ENCODE results near the genes LGALS14 and LEUTX.

GRCh38 chr19:39380218-39381374, 10.3 kb downstream of the PAF1 start:
- RRBS = no CpG with 5 or more reads among the region's 18 CpGs

GRCh38 chr19:39387148-39387684, 3.7 kb downstream of the PAF1 start:
- RRBS = no CpG with 5 or more reads among the region's 1 CpG

DNA sequence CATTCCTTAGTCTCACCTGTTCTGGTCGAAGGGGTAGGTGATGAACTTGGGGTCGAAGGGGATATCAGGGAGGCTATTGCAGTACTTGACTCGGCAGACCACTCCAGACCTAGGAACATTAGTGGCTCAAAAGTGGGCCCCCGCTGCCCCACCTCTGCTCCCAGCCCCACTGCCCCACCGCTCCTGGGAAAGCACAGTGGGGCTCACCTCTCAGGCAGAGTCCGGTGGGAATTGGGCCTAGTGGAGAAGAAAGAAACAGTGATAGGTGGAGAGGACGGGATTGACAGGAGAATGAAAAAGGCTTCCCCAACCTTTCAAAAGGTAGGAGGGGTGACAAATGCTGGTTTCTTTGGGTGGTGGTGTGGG, 870 bp downstream of the PAF1 start:
- RRBS = no CpG with 5 or more reads among the region's 7 CpGs

DNA sequence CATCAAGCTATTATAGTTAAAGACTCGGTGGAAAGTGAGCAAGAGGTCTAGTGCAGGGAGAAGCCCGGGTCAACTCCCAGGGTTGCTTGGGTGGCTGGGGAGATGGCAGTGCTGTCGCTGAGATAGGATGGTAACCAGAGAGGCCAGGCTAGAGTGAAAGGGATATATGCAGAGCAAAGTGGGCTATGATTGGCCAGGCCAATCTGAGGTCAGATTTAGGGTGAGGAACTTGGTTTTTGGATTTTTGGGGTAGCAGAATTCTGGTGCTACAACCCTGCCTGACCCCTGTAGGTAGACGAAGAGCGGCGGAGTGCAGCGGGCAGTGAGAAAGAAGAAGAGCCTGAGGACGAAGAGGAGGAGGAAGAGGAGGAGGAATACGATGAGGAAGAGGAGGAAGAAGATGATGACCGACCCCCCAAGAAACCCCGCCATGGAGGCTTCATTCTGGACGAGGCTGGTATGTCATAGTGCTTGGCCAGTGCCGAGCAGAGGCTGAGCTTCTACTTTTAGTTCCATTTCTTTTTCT, 7.7 kb downstream of the SUPT5H start:
- RRBS = no CpG with 5 or more reads among the region's 13 CpGs

- RRBS = no CpG with 5 or more reads among the region's 6 CpGs
Measured at GRCh38 chr19:39520105-39520630, 5.2 kb downstream of the SELENOV start.

GRCh38 chr19:39558454-39559059, 18.6 kb upstream of the EID2 start:
- RRBS = no CpG with 5 or more reads among the region's 7 CpGs

DNA sequence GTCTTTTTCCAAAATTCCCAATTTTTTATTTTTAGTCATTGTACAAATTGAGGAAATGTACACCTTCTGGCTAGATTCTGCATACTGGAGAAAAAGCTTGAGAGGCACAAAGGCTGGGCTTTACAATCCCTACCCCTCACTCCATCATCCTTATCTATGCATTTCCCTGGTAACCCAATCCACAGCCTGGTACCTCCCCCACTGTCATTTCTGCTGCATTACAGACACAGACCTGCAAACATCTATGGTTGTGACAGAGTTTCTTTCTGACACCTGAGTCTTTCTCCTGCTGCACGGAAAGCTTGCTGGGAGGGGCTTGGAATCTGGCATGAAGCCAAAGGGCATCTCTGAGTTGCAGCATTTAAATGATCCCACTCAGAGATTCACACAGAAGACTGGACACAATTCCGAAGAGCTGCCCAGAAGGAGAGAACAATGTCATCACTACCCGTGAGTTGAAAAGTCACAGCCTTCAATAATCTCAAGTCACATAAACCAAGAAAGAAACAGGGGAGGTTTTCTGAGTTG, at the start of gene LGALS14:
TSS of gene LGALS14 (plus strand) at position 388 of the 528 bp plus-strand sequence.
- RRBS = no CpG with 5 or more reads among the region's 3 CpGs

DNA sequence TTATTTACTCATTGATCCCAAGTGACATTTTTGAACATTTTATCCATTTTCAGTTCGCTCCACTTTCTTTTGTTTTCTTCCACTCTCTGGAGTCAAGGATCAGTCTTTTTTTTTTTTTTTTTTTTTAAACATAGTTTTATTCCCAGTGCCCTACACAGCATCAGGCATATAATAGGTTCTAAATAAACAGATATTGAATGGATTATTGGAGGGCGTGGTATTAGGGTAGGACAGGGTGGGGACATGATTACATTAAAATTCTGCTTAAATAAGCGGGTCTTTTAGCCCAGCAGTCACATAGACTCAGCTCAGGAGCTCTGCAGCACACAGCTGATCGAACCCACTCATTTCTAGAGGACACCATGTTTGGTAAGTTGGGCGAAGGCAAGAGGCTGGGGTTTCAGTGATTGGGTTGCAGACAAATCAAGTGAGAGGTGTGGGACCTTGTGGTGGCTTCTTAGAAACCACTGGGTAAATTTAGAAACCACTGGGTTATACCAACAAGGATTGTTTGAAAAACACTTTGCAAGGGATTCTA, at the start of gene LEUTX:
TSS of gene LEUTX (plus strand) at position 296 of the 538 bp plus-strand sequence.
- RRBS = no CpG with 5 or more reads among the region's 5 CpGs

GRCh38 chr19:39872078-39872814, 26.1 kb upstream of the FBL start:
- RRBS = 74% methylated on average over 6 of the region's 41 CpGs

DNA sequence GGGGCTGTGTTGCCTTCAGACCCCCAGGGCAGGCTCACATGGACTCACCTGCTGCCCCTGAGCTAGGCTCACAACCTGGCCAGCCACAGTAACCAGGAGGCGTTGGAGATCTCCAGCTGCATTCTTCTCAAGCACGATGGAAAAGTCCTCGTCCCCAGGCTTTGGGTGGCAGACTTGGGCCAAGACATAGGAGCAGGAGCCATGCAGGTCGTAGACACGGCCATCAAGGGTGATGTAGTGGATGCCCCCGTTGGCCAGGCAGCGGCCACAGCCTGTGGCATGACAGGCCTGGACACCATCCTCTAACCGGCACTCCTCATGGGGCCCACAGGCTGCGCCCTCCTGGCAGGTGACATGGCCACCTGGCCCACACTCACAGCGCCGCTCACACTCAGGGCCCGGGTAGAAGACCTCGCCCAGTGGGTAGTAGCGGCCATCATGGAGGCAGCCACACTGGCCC, 27.0 kb upstream of the FBL start:
- RRBS = 91% methylated on average over 5 of the region's 14 CpGs

GRCh38 chr19:39877333-39878033, 31.3 kb upstream of the FBL start:
- RRBS = no CpG with 5 or more reads among the region's 21 CpGs

DNA sequence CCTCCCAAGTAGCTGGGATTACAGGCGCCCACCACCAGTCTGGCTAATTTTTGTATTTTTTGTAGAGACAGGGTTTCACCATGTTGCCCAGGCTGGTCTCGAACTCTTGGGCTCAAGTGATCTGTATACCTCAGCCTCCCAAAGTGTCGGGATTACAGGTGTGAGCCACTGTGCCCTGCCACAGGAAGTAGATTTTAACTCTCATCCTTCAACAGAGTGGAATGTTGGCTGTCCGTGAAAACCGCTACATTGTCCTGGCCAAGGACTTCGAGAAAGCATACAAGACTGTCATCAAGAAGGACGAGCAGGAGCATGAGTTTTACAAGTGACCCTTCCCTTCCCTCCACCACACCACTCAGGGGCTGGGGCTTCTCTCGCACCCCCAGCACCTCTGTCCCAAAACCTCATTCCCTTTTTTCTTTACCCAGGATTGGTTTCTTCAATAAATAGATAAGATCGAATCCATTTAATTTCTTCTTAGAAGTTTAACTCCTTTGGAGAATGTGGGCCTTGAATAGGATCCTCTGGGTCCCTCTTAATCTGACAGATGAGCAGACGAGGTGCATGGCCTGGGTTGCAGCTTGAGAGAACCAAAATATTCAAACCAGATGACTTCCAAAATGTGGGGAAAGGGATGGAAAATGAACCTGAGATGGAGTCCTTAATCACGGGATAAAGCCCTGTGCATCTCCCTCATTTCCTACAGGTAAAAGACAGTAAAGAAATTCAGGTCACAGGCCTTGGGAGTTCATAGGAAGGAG, 10.2 kb downstream of the PSMC4 start:
- RRBS = no CpG with 5 or more reads among the region's 11 CpGs

DNA sequence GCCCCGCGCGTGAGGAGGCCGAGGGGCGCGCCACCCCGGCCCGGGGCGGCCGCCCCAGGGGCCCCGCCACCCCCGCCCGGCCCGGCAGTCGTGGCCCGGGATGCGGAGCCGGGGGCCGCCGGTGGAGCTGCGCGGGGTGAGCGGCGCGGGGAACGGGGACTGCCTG, 184 bp downstream of the MAP3K10 start:
- RRBS = 1% methylated on average over 20 of the region's 26 CpGs

DNA sequence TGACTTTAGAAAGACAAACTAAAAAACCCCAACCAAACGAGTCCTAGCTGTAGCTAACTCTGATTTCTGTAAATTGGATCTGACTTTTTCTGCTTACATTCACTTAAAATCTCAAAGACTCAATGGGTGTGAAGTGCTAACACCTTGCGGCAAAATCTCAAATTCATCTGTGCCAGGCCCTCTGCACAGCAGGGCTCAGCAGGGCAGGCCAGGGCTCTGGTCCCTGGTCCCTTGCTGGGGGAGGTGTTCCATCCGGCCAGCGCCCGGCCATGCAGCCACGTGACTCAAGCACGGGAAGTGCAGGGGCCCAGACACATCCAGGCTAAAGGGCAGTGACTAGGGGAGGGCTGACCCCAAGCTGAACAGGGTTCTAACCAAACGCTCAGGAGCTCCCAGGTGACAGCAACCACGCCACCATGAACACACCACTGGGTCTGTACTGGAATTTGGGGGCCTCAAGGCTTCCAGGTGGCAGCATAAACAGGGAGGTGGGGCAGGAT, 5.0 kb upstream of the CCNP start:
- RRBS = no CpG with 5 or more reads among the region's 9 CpGs

- RRBS = no CpG with 5 or more reads among the region's 24 CpGs
Measured at GRCh38 chr19:40241621-40242320, 15.3 kb upstream of the CCNP start.

- RRBS = no CpG with 5 or more reads among the region's 10 CpGs
Measured at GRCh38 chr19:40242321-40242723, 15.8 kb upstream of the CCNP start.

DNA sequence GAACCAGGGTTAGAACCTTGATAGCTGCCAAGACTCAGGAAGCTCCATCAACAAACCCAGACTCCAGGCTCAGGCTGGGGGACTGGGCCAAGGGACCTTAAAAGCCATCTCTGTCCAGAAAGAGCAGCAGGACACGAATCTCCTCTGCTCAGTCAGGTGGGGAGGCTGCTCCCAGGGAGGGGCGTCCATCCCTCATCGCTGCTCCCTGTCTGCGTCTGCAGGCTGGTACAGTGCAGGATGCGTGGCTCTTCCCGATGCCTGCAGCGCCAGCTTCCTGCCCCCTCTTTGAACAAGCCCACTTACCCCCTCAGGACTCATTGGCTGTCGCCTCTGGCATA, 21.6 kb downstream of the AKT2 start:
- RRBS = no CpG with 5 or more reads among the region's 8 CpGs

GRCh38 chr19:40283236-40284175, 1.6 kb downstream of the AKT2 start:
- RRBS = no CpG with 5 or more reads among the region's 12 CpGs

GRCh38 chr19:40377575-40378260, 12.3 kb downstream of the HIPK4 start:
- RRBS = no CpG with 5 or more reads among the region's 34 CpGs

- RRBS = no CpG with 5 or more reads among the region's 18 CpGs
Measured at GRCh38 chr19:40421927-40422759, 3.6 kb downstream of the SERTAD1 start.

All from CMK (cell line).